ENCODE results near the genes ACE and TACO1.

- PRO-cap = unidirectional peak, minus-strand start at chr17:60391798
These were observed 428 bp downstream of the USP32 start for GRCh38 chr17:60391558-60391851.

- PRO-cap = no peak
These were observed 13.1 kb downstream of the CHCT1 start for GRCh38 chr17:60435384-60435756.

DNA sequence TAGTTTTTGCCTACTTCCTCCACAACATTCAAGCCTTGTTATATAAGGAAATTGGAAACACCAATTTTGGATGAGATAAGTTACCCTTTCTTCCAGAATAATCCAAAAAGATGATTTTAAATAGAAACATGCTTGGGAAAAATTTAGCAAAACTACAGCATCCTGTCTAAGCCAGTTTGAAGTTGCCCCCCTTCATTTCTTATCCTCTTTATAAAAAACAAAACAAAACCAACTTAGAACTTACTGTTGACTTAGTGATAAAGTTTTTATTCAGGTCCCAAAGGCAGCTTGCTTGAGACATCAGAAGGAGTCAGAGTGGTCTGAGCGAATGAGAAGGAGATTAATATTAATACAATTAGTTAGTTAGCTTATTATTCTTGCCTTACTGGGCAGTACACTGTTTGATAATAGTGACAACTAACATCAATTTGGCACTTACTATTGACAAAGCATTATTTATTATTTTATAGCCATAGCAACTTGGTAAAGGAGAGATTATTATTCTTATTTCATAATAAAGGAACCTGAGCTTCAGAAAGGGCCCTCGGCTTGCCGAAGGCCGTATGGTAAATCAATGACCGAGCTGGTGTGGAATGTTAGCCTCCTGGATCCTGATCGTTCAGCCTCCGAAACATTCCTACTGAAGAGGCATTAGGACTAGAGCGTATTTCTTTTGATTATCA, 199.6 kb upstream of the TBX2 start:
- PRO-cap = no peak

DNA sequence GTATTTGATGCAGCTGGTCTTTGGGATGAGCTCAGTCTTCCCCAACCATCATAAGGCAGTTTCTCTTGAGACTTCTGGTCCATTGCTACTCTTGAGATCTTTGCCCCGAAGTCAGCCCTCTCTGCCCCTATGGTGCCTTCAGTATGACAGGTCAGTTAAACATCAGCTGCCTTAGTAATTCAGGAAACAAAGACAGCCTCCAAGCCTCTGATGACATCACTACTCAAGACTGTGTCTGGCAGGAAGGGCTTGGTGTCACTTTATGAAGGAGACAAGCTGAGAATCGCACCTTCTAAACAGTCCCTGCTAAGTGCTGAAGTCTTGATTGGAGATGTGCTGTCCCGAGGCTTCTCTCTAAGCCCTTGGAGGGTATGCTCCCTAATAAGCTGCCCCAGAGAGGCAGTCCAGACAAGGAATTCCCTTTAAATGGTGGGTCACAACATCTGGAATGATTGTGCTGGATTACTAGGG, 104.8 kb upstream of the TBX2 start:
- PRO-cap = no peak

- PRO-cap = bidirectional peak, plus-strand start at chr17:61397648, minus-strand start at chr17:61397235
These were observed 2.2 kb upstream of the TBX2 start for GRCh38 chr17:61397411-61397863.

DNA sequence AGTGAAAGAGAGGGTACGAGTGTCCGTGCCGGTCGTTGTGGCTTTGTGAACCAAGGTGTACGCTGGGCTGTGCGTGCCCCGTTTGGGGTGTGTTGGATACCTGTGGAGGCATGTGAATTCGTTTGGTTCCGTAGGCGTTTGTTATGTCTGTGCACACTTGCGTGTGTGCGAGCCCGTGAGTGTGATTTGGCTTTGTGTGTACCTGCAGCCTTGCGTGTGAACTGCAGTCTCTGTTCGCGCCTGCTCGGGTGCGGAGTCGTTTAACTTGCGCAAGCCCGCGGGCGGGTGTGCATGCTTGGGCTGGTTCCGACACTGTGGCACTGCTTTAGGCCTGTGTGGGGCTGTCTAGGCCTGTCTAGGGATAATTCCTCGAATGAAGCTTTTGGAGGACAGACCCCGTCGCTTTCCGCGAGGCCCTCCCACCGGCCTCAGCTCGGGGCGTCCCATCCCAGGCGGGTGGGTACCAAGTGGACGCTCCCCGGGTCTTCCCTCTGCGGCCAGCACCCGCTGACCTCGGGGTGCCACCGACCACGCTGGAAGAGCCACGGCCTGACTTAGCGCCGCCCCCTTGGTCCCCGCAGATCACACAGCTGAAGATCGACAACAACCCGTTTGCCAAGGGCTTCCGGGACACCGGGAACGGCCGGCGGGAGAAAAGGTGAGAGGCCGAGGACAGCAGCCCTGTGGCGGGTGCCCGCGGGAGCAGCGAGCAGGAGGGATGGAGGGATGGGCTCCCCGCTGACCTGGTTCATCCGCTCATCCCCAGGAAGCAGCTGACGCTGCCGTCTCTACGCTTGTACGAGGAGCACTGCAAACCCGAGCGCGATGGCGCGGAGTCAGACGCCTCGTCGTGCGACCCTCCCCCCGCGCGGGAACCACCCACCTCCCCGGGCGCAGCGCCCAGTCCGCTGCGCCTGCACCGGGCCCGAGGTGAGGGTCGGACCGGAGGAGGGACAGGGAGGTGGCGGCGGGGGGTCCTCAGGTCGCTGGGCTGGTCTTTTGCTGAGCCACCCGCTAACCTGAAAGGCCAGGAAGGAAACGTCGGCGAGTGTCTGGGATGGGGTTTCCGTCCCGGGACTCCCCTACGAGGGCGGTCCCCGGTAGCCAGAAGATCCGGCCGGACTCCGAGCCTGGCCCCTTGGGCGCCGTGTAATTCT, 4.6 kb downstream of the TBX2 start:
- PRO-cap = unidirectional peak, plus-strand start at position 1,020 of the sequence

DNA sequence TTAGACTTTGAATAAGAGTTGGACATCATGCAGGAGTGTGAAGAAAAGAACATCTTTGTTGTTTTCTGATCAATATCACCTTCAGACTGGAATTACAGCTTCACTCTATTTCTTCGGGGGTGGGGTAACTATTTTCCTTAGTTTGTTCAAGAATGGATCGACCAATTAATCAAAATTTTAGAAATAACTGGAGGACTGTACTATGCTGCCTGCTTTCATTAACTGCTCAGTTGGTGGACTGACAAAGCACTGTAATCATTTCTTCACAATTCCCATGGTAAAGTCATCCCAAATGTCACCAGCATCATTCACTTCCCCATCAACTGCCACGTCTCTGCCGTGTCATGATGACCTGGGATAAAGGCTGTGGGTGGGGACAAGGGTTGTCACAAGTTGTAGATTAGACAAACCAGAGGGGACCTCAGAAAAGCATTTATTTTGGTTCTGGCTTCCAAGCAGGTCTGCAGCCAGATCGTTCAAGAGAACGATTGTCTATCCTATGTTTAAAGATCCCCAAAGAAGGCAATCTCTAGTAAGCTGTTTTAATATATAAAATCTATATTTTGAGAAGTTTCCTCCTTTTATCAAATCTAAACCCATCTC, 105.2 kb upstream of the MED13 start:
- PRO-cap = no peak

DNA sequence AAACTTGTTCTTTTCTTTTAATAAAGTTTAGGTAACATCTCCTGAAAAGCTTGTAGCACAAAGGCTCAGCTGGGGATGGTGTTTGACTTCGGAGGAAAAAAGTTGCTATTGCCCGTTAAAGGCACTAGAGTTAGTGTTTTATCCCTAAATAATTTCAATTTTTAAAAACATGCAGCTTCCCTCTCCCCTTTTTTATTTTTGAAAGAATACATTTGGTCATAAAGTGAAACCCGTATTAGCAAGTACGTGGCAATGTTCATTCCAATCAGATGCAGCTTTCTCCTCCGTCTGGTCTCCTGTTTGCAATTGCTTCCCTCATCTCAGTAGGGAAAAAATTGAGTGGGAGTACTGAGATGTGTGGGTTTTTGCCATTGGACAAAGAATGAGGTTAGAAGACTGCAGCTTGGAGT, 14.5 kb upstream of the MRC2 start:
- PRO-cap = no peak

DNA sequence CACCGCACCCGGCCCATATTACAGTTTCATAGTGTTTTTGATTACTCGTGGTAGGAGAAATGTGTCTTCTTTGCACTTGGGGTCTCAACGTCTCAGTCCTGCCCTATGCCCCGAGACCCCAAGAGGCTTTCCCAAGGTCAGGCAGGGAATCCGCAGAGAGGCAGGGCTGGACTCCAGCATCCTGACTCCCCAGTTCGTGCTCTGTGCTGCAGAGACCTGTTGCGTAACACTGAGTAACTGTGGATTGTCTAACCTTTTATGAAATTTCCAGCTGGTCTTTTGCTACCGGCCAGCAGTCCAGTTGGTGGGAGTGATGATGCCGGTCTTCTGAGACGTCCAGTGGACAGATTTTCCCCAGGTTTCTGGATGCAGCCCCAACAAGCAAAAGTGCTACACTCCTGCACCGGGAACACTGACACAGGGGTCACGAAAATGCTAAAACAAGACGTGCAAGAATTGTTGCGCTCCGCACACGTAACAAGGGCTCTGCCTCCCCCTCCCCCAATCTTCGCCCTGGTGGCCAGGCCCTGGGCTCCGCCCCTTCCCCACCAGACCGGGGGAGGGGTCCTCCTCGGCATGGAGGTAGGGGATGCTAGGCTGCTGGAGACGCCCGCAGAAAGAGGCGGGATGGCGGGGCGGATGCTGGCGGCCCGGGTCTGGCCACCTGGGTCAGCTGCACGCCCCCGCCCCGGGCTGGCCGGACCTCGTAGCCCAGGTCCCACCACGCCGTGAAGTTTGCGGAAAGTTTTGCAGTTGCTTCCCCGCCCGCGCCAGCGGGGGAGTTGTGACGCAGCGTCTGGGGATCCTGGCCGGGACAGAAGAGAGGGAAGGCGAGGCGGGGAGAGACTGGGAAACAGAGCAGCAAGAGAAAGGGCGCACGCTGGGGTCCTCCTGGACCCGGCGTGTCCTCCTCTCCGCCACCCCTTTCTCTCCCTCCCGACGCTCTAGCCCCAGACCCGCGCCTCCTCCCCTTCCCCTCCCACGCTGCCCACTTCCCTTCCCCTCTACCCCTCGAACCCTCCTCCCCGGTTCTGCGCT, 576 bp upstream of the MRC2 start:
- PRO-cap = unidirectional peak, plus-strand start at position 295 of the sequence; bidirectional peak, plus-strand start at position 551 of the sequence, minus-strand start at position 414 of the sequence; bidirectional peak, plus-strand start at position 817 of the sequence, minus-strand start at position 730 of the sequence; bidirectional peak, plus-strand start outside the sequence, minus-strand start at position 946 of the sequence

DNA sequence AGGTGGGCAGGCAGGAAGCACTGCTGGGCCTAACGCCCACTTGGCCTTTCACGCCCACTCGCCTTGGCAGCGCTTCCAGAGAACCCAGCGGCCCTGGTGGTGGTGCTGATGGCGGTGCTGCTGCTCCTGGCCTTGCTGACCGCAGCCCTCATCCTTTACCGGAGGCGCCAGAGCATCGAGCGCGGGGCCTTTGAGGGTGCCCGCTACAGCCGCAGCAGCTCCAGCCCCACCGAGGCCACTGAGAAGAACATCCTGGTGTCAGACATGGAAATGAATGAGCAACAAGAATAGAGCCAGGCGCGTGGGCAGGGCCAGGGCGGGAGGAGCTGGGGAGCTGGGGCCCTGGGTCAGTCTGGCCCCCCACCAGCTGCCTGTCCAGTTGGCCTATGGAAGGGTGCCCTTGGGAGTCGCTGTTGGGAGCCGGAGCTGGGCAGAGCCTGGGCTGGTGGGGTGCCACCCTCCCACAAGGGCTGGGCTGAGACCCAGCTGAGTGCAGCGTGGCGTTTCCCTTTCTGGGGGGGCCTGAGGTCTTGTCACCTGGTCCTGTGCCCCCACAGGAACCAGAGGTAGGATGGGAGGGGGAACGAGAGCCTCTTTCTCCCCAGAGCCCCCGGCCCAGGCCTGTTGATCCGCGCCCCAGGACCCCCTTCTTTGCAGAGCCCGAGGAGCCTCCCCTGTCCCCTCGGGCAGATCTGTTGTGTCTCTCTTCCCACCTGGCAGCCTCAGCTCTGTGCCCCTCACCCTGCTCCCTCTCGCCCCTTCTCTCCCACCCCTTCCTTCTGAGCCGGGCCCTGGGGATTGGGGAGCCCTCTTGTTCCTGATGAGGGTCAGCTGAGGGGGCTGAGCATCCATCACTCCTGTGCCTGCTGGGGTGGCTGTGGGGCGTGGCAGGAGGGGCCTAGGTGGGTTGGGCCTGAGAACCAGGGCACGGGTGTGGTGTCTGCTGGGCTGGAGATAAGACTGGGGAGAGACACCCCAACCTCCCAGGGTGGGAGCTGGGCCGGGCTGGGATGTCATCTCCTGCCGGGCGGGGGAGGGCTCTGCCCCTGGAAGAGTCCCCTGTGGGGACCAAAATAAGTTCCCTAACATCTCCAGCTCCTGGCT, 65.0 kb downstream of the MRC2 start:
- PRO-cap = no peak

DNA sequence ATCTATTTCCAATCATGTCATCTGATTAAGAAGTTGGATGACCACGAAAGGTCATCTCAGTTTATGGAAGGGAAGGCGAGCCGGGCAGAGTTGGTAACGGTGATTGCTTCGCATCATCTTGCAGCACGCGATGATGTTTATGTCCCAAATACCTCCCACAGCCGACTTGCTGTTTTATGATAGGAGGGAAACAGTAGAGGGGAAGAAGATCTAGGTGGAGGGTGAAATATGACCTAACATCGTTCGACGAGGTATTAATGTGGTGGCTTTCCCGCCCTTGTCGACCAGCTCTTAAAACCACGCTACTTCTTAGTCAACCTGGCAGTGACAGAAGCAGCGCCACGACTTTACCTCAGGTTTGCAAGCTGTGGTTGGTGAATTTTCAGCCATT, 845 bp upstream of the TANC2 start:
- PRO-cap = no peak

DNA sequence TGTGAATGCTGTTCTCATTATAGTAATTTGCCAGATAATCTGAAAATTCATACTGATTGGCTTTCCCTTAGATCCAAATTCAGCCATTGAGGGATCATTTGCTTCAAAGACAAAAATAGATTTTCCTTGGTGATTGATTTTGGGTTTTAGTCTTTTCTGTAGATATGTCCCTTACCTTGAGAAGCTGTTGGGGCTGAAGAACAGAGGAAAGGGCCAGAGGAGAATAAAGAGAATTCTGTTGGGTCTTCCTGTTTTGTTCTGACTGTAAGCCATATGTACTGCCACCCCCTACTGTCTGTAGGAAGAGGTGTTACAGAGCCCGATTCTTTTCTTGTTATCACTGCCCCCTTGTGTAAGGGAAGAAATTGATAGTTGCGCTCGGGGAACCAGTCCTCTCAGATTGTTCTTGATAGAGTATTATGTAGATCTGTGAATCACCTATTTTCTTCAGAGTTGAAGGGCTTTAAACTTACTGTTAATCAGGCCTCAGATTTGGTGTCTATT, 2.3 kb downstream of the TANC2 start:
- PRO-cap = no peak

DNA sequence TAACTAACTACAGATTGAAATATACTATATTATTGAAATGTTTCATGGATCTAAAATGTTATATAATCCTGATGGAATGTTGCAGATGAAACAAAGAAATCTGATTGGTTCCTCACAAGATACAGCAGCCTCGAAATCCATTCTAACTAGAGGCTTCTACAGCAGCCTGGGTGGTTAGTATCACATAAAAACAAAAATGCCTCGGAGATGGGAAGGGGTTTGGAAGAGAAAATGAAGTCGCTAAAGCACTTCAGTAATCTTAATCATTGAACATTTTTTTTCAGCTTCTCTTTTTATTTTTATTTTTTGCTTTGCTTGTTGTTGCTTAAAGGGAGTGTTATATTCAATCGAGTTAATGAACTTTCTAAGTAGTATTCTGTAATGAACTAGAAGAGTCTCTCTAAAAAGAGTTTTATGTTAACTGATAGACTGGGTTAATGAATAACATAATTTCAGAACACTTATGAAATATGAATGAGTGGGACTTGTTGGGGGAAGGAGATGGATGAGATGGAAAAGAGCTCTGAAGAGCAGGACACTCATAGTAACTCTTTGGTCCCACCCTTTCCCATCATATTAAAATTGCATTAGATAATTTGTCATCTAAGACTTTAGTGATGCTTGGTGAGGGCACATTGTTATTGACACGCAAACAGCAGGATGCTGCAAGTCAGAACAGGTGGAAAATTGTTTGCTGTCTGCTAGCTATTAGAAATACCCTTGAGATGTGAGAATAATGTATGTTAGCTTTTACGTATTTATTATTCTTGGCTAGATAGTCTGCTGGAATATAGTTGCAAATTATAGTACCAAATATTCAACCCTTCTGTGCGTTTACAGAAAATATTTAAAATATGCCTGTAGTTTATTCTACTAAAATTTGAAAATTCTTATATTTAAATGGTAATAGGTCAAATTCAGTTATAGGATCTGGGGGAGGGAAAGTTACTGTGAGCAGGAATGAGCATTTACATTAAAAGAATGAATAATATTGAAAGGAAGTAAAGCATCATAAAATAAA, 75.6 kb downstream of the TANC2 start:
- PRO-cap = no peak

DNA sequence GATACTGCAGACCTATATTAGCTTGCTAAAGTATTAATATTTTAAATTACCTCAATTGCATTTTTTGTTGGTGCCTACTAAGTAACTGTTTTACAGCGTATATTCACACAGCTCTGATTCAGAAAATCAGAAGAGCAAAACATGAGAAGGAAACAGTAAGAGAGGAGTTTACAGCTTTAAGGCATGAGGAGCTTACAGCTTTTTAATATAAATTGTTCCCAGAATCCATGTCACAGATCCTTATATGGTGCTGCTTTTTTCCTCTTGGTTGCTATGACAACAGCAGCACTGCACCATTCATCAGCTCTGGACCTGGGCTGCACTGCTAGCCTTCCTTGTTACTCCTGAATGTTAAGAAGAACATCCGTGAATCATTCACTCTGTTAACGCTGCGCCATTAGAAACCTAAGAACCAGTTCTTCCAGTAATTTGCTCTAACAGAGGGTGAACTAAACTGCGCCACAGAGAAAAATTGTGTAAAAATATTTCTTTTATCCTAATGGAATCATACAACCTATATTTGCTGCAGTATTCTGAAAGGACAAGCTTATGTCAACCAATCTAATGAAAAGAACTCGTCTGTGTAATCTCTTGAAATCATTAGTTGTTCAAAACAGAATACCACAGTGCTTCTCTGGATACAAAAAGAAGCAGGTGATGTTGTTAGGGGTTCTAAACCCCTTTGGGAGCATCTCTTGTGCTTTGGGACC, 151.0 kb downstream of the TANC2 start:
- PRO-cap = no peak

- PRO-cap = no peak
These were observed 25.4 kb downstream of the CYB561 start for GRCh38 chr17:63420459-63421268.

- PRO-cap = unidirectional peak, plus-strand start at chr17:63477061
These were observed at the start of gene ACE for GRCh38 chr17:63476753-63477911. TSS of gene ACE (plus strand) at chr17:63477061.

- PRO-cap = bidirectional peak, plus-strand start at chr17:63600895, minus-strand start at chr17:63600818
These were observed at the start of gene TACO1 for GRCh38 chr17:63600446-63601848. TSS of gene TACO1 (plus strand) at chr17:63600895.

DNA sequence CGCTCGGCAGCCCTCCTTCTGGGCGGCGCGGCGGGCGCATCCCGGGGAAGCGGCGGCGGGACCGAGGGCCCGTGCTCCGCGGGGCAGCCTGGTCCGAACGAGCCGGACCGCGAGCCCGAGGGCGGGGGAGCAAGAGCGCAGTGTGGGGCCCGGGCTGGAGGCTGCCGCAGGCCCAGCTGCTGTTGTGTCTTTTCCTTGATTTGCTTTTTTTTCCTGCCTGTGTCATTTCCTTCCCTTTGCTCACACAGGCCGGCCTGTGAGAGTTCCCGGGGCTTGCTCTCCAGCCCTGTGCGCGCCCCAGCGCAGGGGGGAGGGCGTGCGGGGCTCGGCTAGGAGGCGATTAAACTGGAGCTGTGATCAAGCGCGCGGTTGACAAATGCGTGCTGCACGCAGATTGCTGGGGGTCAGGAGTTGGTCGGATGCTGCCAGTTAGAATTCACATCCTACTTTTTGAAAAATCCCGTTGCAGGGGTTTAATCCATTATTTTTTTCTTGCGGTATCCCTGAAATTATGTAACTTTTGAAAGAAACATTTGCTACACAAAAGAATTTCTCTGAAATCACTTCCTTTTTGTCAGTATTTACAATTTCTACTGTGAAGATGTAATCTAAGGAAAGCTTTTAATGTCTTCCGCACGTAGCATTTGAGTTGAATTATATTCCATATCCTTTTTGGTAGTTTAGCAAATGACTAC, 909 bp downstream of the MAP3K3 start:
- PRO-cap = no peak

GRCh38 chr17:63641622-63642094, 19.4 kb downstream of the MAP3K3 start:
- PRO-cap = no peak

DNA sequence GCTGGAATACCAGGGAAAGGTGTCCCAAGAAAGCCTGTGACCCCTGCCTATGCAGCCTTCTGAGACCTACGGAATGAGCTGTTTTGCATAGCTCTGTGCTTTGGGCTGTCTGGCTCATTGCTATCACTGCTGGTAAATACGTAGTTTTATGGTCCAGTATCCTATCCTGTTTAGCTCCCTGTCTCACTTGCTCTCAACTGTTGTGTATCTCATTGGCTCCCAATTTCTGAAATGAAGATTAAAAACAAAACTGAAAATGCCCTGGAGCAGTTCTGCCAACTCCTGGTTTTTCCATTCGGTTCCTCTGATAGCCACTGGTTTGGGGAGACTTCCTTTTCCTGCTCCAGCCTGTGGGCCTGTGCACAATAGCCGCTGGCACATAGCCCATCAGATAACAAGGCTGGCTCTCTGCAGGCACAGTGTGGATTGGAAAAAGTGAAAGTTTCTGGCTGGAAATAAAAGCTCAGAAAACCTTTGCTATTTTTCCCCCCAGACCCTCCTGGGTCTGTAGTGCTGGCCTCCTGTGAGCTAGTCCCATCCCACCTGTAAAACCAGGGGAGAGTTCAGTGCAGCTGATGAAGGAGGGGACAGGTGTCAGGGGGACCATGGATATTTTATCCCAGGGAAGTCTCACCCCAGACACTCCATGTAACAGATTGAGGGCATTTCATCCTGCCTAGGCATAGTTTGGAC, 24.0 kb downstream of the LIMD2 start:
- PRO-cap = no peak

Measured in ureter (tissue), 1 donor.